AG04450 (cell line): ENCODE results near the genes AQP12A and MAB21L4.

DNA sequence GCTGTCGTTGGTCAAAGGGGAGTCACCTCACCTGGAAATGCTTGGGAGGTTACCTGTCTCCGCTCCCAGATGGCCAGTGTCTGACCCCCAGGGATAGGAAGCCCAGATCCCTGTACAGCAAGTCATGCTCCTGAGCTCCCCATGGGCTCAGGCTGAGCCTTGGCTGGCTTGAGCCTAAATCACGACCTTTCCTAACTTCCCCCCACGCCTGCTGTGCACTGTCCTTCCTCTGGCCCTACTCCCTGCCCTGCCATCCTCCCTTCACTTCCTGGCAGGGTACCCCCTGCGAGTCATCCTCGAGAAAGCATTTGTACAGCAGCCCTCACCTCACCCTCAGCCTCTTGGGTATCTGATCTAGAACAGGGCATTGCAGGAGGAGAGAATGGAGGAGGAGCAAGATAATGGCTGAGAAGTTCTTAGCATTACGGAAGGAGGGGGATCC lies 9.2 kb upstream of the HDAC4 start:
- CAGE, long polyA plus RNA = no peak
- RRBS = no CpG with 5 or more reads among the region's 7 CpGs

DNA sequence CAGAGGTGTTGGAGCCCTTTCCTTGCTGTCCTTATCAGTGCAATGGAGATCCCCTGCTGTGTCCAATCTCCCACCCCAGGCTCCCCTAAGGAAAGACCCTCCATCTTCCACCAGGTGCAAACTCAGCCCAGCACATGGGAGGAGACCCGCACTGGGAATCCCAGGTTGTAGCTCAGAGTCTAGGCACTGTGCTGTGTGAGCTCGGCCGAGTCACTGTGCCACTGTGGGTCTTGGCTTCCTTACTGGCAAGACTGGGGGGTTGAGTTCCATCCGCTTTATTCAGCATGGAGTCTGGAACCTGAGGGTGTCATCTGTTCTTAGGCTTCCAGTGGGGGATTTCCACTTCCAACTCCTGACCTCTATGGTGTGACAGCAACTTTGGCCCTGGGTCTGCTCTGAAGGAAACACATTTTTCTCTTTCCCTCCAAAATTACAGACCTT lies 237.1 kb upstream of the HDAC4 start:
- CAGE, long polyA plus RNA = no peak
- RRBS = no CpG with 5 or more reads among the region's 4 CpGs

GRCh38 chr2:239684513-239685017 lies 283.7 kb upstream of the HDAC4 start:
- CAGE, long polyA plus RNA = no peak
- RRBS = no CpG with 5 or more reads among the region's 3 CpGs

DNA sequence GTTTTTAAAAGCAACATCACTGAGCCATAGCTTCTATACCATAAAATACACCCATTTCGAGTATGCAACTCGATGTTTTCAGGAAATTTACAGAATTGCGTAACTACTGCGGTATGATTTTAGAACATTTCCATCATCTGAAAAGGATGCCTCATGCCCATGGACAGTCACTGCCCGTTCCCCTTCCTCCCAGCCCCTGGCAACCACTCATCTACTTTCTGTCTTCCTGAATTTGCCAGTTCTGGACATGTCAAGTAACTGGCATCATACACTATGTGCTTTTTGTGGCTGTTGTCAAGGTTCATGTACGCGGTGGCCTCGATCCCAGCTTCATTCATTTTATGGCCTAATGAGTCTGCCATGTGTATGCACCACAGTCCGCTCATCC lies 88.0 kb downstream of the NDUFA10 start:
- CAGE, long polyA plus RNA = no peak
- RRBS = no CpG with 5 or more reads among the region's 9 CpGs

GRCh38 chr2:239944829-239945583 lies 80.1 kb downstream of the NDUFA10 start:
- CAGE, long polyA plus RNA = no peak
- RRBS = 49% methylated on average over 10 of the region's 31 CpGs

GRCh38 chr2:239954195-239954726 lies 70.9 kb downstream of the NDUFA10 start:
- CAGE, long polyA plus RNA = no peak
- RRBS = no CpG with 5 or more reads among the region's 8 CpGs

- CAGE, long polyA plus RNA = no peak
- RRBS = 95% methylated on average over 7 of the region's 20 CpGs
These were observed 59.8 kb downstream of the NDUFA10 start for GRCh38 chr2:239965407-239965754.

DNA sequence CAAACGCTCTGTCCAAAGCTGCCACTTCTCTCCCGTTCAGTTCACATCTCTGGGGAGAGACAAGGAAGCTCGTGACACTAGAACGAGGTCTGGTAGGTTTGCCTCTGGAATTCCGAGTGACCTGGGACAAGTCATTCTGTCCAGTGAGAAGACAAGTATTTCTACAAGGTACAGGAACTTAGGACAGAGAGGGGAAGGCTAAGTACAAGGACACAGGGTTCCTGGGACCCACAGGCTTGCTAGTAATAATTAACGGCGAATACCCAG lies 9.3 kb downstream of the COPS9 start:
- CAGE, long polyA plus RNA = no peak
- RRBS = no CpG with 5 or more reads among the region's 7 CpGs

- CAGE, long polyA plus RNA = no peak
- RRBS = 30% methylated on average over 2 of the region's 12 CpGs
These were observed 37.2 kb upstream of the GPC1 start for GRCh38 chr2:240398323-240398670.

DNA sequence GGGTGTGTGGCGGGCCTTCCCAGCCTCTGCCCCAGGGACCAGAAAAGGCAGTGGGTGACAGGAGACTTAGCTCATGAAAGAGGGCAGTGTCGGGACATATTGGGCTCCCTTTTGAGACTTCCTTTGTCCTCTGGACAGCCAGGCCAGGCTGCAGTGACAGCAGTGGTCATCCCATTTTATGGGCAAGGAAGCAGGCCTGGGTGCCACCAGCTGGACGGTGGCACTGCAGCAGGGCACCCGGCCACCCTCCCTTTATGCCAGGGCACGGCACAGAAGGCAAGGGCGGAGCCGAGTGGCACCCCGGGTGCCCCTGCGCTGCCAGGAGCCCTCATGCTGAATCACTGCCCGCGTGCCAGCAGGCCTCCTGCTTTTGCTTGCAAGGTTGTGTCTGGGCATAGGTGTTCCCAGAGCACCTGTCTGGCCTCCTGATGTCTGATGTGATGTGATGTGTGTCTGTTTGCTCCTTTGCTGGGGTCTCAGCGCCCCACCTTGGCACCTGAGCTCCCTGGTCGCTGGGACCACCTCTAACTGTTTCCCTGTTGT lies 3.3 kb downstream of the GPC1 start:
- CAGE, long polyA plus RNA = no peak
- RRBS = 68% methylated on average over 5 of the region's 13 CpGs

DNA sequence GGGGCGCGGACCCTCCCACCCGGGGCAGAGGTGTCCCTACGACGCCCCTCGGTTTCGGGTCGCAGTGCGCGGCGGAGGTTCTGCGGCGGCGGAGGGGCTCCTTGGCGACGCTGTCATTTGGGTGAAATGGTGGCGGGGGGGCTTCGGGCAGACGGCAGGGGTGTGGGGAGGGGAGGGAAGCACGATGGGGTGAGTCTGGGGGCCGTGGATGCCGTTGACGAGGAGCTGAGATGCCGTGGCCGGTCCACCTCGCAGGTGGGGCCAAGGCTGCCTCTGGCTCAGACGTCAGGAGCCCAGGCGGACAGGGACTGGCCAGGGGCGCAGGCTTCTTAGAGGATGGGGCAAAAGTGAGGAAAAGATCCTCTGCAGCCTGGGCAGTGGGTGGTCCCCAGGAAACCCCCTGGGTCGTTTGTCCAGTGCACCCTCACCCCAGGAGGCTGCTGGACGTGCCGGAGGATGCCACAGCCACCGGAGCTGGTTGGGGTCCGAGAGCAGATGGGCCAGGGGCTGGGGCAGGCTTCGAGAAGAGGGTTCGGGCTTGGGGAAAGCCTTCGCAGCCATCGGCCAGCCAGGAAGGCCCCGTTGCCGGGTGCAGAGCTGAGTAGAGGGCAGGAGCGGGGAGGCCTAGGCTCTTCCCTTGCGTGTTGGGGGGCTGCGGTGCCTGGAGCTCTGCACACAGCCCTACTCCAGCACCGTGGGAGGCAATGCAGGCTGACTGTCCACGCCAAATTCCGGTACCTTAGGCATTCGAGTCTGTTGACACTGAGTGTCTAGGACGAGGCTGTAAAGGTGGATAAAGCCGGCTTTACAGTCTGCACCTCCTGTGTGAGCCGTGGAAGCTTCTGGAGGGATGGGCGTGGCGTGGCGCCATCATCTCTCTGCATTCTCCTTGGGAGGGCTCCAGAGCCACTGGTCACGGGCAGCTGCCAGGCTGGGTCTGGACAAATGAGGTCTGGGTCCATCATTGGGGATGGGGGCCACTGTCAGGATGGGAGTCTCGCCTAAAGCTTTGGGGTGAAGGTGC lies 18.8 kb downstream of the GPC1 start:
- CAGE, long polyA plus RNA = no peak
- RRBS = 49% methylated on average over 6 of the region's 55 CpGs

- CAGE, long polyA plus RNA = no peak
- RRBS = no CpG with 5 or more reads among the region's 31 CpGs
These were observed 8.2 kb downstream of the RNPEPL1 start for GRCh38 chr2:240576355-240577057.

GRCh38 chr2:240612871-240613259 lies 12.4 kb upstream of the GPR35 start:
- CAGE, long polyA plus RNA = no peak
- RRBS = no CpG with 5 or more reads among the region's 7 CpGs

- CAGE, long polyA plus RNA = no peak
- RRBS = 30% methylated on average over 14 of the region's 52 CpGs
These were observed 2.5 kb upstream of the GPR35 start for GRCh38 chr2:240622468-240623436.

GRCh38 chr2:240691592-240692061 lies at the start of gene AQP12A:
TSS of gene AQP12A (plus strand) at chr2:240691866.
- CAGE, long polyA plus RNA = no peak
- RRBS = no CpG with 5 or more reads among the region's 21 CpGs

- CAGE, long polyA plus RNA = no peak
- RRBS = 8% methylated on average over 52 of the region's 86 CpGs
These were observed 1.3 kb downstream of the KIF1A start for GRCh38 chr2:240818346-240819532.

GRCh38 chr2:240819533-240820048 lies 428 bp downstream of the KIF1A start:
- CAGE, long polyA plus RNA = no peak
- RRBS = under 1% methylated on average over 5 of the region's 54 CpGs

DNA sequence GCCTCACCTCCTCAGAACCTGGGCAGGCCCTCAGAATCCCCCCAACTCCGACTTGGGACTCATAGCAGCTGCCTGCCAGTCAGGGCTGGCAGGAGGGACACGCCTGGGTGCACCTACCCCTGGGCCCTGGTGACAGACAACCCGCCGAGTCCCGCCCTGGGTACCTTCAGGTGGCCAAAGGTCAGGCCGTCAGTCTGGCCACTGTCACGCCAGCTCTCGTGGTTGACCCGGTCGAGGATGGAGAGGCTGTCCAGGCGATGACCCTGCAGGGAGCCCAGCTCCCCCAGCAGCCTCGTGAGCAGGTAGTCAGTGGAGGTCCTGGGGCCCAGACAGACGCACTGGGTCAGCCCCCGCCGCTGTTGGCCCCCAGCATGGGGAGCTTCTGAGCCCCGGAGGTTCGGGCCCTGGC lies 6.1 kb downstream of the MAB21L4 start:
- CAGE, long polyA plus RNA = no peak
- RRBS = 54% methylated on average over 2 of the region's 17 CpGs

GRCh38 chr2:240895839-240896538 lies at the start of gene MAB21L4:
TSS of gene MAB21L4 (minus strand) at chr2:240896156.
- CAGE, long polyA plus RNA = no peak
- RRBS = no CpG with 5 or more reads among the region's 19 CpGs

DNA sequence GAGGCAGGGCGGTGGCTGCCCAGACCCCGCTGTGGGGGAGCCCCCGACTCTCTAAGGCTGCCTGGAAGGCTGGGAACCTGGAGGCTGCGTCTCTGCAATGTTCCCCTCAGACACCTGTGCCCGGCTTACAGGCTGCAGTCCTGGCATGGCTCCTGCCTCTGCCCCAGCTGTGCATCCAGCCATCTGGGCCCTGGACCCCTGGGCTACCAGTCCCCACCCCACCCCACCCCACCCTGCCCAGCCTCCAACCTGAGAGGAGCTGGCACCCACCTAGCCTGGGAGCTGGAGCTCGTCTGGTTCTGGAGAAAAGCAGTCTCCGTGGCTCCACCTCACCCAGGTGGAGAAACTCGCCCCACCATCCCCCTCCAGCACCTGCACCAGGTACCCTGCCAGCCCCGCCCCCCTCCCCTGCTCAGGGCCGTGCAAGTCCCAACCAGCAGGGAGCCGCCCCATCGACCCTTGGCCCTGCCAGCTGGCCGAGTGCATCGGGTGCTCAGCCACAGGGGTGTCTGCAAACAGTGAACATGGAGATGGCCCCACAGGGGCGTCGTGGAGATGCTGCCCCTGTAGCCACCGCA lies 672 bp upstream of the MAB21L4 start:
- CAGE, long polyA plus RNA = no peak
- RRBS = 49% methylated on average over 1 of the region's 17 CpGs